GM23248 (cell line): ENCODE data around the genes HIP1R and ARL6IP4.

DNA sequence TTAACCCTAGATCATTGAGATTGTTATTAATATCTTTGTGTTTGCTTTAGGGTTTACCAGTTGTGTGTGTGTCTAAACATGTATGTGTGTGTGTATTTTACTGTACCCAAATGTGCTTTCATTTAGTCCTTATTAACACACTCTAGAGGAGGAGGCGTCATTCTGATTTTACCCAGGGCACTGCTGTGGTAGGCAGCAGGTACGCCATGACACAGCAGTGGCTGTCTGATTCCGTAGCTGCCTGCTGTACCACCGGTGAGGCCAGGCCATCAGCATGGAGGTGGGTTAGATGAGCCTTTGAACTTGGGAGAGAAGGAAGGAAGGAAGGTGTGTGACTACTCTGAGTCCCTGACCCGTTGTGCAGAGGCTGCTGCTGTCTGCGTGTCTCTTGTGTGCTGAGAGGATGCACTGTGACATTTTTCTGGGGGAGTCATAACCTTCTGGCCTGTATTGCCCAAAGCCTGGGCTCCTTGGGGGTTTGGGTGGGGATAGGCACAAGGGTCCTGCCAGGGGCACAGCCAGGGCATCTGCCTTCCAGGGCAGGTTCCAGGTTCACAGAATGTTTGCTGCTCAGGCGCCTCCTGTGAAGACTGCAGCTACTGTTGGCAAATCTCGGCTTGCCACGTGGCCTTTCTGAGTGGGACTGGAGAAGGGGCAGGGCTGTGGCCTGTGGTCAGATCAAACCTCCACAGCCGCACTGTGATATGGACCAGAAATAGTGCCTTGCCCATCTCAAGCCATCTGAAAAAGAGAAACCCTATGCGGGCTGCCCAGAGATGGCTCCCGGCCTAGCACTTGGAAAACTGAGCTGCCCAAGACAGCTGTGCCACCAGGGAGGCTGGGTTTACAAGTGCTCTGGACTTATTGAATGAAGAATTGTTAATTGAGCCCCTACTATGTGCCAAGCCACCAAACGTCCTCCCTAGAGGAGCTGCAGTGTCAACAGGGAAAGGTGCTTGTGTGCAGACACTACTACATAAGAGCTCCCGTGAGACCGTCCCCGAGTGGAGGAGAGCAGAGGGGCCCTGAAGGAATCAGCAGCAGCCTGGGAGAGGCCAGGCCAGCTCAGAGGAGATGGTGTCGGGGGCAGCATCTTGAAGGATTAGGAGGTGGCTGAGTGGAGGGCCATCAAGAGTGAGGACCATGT lies 47.2 kb downstream of the MLXIP start:
- RAMPAGE, long total RNA: no peak

DNA sequence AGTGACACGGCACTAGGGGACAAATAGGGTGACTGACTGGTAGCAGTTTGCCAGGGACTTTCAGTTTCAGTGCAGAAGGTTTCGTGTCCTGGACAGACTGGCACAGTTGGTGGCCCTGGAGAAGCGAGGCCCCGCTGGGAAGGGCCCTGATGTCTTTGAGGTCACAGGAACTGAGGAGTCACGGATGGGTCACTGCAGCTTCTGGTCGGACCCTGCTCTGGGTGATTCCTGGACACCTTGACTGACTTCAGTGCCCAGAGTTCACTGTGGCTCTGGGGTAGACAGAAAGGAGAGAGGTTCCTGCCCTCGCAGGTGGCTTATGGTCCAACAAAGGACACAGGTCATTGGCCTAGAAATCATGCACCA lies 2.7 kb downstream of the LRRC43 start:
- RAMPAGE, long total RNA: no peak

GRCh38 chr12:122224377-122224762 lies 1.5 kb downstream of the DIABLO start:
- RAMPAGE, long total RNA: no peak

GRCh38 chr12:122515047-122515659 lies 11.6 kb downstream of the RSRC2 start:
- RAMPAGE, long total RNA: no peak

DNA sequence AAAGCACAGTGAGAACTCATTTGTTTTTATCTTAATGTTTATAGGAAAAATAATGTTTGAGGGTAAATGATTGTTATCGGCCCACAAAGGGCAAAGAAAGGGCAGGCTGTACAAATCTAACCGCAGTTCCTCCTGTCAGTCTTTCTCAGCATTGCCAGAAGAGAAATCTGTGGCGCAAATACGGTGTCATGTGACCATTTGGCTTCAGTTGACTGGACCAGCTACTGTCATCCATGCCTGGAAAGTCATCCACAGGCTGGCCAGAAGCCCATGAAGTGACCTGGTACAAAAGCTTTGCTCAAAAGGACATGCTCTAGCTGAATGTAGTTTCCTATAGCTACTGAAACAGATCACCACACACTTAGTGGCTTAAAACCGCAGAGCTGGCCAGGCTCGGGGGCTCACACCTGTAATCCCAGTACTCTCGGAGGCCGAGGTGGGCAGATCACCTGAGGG lies 43.6 kb downstream of the HCAR2 start:
- RAMPAGE, long total RNA: no peak

DNA sequence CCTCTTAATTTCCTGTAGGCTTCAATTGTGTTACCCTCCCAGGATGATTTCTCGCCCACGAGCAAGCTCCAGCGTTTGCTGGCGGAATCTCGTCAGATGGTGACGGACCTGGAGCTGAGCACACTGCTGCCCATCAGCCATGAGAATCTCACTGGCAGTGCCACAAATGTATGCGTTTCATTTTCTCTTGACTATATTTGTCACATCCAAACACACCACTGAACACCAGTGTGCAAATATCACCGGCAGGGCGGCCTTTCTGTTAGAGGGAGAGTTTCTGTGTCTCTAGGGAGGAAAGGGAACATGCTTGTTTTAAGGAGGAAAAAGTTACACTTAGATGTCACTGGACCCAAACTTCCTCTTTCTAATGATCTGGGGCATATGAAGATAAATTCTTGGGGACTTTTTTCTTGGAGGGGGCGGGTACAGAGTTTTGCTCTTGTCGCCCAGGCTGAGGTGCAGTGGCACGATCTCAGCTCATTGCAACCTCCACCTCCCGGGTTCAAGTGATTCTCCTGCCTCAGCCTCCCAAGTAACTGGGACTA lies 21.9 kb upstream of the HIP1R start:
- RAMPAGE, long total RNA: no peak

- RAMPAGE, long total RNA: no peak
Measured at GRCh38 chr12:122835119-122836048, at the start of gene HIP1R. Gene HIP1R (plus strand): TSS chr12:122835457.

DNA sequence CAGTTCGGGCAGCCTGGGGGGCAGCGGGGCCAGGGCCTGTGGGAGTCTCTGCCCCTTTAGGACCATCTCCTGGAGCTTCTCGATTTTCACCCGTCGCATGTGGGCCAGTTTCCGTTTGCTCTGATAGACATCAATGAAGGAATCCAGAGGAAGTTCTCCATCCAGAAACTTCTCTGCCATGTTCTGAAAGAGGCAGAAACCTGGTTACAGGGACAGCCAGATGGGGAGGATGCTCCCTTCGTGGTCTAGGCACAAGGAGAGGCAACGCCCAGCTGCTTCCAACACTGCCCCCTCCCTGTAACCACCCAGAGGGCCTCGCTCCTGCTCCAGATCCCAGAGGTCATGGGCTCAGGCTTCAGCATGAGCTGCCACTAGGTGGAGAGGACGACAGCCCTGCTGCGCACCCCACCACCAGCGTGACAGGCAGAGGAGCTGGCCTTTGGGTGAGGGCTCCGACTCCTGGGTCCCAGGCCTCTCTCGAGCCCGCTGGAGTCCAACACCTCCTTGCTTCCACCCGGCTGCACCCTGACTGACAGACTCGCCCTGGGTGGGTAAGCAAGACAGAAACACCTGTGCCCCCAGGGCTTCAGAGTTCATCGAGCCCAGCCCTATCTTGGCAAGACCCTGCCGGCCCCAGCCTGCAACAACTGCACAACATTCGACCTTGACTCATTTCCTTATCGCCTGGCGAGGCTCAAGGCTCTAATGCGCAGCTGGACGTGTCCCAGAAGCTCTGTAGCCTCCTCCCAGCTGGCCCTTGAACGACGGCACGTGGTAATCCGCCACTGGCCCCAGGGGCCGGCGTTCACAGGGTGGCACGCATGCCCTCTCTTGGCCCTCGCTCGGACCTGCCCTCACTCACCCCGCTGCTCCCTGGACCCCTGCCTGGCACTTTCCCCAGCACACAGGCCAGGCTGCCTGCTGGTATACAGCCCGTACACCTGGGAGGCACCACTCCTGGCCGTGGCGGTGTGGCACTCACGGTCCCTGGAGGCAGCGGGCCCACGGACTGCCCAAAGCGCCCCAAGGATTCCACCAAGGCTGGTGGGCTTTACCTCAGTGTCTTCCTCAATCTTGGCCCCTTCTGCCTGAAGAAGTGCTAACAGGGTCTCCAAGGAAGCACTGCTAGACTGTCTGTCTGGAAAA lies 28.1 kb downstream of the VPS37B start:
- RAMPAGE, long total RNA: no peak

DNA sequence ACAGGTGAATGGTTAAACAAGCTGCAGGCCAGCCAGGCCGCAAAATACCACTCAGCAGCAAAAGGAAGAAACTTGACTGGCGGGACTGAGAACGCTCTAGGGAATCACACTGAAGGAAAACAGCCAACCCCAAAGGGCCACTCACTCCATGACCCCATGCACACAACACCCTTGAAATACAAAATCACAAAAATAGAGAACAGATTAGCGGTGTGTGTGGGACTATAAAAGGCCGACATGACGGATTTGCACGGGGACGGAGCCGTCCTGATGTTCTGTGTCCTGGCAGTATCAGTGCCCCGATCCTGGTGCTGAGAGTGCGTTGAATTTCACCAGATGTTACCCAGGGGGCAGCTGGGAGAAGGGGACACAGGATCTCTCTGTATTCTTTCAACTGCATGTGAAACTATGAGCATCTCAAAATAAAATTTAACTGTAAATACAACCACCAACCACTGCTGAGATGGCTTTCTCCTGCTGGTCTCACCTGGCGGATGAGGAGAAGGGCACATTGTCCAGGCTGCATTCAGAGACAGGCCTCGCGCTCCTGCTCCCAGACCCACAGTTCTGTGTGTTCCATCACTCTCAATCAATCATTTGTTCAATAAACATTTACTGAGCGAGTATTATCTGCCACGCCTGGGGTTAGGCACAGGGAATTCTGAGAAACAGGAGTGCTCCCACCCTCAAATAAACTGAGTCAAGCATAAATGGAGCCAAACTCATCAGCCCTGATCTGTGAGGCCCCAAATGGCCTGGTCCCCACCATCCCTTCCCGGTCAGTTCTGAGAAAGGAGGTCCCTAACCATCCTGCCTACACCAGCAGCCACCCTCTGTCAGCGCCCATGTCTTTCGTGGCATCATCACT lies 22.8 kb downstream of the VPS37B start:
- RAMPAGE, long total RNA: no peak

- RAMPAGE, long total RNA: no peak
Measured at GRCh38 chr12:122921908-122922242, 26.0 kb upstream of the VPS37B start.

- RAMPAGE, long total RNA: no peak
Measured at GRCh38 chr12:122943099-122943631, 23.1 kb downstream of the ABCB9 start.

DNA sequence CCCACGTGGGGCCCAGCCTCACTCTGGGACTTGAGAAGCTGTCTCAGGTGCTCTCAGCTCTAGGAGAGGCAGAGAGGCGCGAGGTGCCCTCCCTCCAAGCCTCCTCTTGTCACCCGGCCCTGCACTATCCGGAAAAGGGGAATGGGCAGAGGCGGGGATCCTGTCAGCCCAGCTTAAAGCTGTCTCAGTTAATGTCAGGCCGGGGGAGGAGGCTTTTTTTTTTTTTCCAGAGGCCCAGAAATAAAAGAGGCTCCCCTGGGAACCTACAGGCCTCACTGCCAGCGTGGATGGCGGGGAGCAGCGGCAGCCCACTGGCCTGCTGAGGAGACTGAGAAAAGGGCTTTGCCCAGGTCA lies 769 bp downstream of the ABCB9 start:
- RAMPAGE, long total RNA: no peak

DNA sequence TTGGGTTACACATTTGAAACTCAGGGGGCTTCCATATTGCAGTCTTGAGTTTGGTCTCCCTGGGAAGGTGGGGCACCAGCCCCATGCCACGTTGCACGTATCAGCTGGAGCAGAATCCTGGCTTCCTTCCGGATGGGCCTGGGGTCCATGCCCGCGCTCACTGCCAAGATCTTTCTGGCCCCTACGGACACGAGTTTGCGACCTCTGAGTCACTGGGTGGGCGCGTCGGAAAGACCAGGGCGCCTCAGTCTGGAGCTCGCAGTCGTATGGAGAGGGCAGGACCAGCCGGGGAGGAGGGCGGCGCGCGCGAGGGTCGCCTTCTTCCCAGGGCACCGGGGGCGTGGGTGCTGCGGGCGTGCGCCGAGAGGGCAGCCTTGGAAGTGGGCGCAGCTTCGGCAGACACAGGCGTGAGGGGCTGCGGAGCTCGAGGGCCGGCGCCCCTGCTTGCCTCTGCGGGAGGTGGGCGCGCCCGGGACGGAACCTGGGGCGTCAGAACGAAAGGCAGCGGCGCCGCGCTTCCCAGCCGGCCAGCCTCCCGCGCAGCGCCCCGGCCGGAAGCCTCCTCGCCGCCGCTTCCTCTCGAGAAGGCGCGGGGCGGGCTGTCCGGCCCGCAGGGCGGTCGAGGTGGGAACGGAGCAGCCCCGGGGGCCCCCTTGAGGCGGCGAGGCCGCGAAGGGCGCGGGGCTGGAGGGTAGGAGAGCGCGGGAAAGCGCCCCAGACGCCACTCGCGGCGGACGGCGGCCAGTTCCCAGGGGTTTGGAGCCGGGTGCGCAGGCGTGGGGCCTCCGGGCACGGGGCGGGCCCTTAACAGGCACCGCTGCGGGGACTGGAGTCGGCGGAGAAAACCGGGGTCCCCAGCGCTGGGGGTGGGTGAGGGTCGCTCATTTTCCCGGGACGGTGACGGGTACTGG lies at the start of gene ARL6IP4:
ARL6IP4 (plus strand) TSS at position 560 of the 911 bp plus-strand sequence.
- RAMPAGE, long total RNA: start-site peak on the plus strand centred at position 608 of the sequence, 98 bp wide, 1,102 and 297 reads in 2 replicates

DNA sequence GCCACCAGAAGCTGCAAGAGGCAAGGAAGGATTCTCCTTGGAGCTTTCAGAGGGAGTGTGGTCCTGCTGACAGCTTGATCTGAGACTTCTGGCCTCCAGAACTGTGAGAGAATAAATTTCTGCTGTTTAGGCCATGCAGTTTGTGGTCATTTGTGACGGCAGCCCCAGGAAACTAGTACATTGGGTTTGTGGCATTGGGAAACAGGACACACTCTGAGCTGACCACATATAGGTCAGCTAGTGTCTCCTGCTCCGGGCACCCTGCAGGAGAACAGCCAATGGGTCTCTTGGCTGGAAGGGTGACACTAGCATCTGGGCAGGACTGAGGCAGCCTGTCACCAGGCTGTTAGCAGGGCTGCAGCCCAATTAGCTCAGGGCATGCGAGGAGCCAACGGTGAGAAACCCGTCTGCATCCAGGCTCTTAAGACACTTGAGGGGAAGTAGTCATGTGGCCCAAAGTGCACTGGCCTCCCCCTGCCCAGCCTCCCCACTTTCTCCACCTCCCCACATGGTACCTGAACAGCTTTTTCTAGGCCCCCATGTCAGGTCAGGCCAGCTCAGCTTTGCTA lies 83.2 kb downstream of the PITPNM2 start:
- RAMPAGE, long total RNA: no peak

- RAMPAGE, long total RNA: no peak
Measured at GRCh38 chr12:123076465-123076778, 74.5 kb downstream of the PITPNM2 start.

DNA sequence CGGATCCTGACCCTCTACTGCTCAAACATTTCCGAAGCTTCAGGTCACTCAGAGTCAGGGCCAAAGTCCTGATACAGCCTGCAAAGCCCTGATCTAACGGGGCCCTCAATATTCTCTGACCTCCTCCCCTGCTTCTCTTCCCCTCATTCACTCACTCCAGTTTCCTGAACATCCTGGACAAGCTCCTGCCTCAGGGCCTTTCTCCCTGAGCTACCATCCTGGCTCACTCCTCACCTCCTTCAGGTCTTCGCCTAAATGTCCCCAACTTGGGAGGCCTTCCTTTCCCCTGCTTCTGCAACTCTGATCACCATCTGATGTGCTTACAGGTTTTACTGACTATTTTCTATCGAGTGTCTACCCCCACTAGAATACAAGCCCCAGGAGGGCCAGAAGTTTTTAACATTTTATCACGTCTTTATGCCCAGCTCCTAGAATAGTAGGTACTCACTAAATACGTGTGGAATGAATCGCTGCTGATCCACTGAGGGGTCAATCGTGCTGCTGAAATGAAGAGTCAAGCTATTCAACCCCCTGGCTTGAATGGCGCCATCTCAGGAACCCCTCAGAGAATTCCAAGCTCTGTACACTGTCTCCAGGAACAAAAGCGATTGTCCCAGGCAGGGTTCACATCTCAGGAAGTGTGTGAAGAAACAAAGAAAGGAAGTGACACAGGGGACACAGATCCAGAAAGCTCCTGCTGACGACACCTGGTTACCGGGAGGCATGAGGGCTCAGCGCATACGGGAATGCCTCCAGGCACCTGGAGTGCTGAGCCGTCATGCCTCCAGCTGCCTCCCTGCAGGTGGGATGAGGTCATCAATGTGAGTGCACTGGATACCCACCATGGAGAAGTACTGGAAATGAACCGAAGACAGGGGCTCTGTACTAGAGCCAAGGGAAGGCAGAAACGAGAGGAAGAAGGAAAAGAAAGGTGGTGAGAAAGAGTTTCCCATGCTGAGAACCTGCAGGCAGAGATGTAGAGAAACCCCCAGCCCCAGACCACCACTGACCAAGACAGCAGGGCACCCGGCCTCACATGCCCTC lies 45.7 kb downstream of the PITPNM2 start:
- RAMPAGE, long total RNA: no peak

DNA sequence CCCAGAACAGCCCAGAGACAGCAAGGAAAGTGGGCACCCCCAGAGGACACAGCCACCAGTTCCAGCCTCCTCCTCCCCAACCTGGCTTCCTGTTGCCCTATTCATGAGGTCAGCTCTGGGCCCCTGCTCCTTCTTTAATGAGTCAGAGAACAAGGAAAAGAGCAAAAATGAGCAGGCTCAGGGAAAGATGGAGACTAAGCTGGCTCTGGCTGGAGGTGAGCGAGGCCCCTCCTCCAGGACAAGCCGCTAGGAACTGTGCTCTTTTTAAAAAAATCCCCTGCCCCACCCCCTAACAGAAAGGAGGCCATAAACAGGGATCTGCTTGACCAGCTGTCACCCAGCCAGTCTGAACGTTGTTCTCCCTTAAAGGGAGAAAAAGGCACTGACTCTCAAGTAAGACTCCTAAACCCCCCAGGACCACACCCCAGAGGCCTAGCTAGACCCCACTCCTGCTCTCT lies 10.6 kb downstream of the PITPNM2 start:
- RAMPAGE, long total RNA: no peak

DNA sequence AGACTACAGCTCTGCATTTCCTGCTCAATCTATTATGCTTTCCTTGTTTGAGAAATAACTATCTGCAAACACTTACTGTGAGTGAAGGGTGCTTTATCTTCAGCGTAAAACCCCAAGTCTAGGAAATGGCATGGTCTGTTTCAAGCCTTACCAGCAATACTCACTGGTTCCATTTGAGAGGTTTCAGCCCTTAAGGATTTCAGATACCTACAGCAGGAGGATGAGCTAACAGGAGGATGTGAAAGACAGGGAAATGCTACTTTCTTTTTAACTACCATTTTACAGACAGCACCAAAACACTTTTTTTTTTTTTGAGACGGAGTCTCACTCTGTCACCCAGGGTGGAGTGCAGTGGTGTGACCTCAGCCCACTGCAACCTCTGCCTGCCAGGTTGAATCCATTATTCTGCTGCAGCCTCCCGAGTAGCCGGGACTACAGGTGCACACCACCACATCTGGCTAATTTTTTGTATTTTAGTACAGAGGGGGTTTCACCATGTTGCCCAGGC lies 4.4 kb downstream of the MTRFR start:
- RAMPAGE, long total RNA: no peak

DNA sequence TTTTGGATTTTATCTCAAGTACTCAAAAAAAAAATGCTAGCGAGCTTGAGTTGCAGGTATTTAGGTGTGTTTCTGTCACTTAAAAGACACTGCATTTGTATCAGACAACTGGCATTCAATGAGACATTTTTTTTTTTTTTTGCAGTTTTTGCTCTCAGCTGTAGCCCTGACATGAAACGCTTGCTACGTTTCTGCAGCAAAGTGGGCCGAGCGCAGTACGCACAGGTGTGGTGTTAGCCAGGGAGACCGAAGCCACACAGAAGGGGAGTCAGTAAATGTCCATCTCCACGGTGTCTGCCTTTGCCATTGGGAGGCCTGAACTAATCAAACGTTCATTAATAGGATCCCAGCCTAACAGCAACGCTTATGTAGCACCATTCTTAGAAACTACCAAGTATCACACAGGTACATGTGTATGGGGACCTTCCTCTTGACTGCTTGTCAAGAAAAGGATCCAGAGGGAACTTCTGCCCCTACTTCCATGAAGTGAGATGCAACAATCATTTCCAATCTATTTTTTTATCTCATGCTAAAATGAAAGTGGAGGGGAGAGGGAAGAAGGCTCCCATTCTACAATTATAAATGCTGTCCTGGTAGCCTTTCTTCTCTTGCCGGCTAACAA lies 20.4 kb upstream of the CDK2AP1 start:
- RAMPAGE, long total RNA: no peak

GRCh38 chr12:123325962-123326548 lies 38.6 kb downstream of the SBNO1 start:
- RAMPAGE, long total RNA: no peak